AG04450 (cell line): ENCODE results near the genes BUB1 and TTL.

- CAGE, long polyA plus RNA = no peak
- RRBS = no CpG with 5 or more reads among the region's 19 CpGs
These were observed 86.7 kb upstream of the MTLN start for GRCh38 chr2:110299088-110299338.

GRCh38 chr2:110677954-110678130 is at the start of gene BUB1:
Gene BUB1 (minus strand): TSS chr2:110678063.
- CAGE, long polyA plus RNA = no peak
- RRBS = 2% methylated on average over 2 of the region's 20 CpGs

- CAGE, long polyA plus RNA = no peak
- RRBS = no CpG with 5 or more reads among the region's 16 CpGs
These were observed 1.7 kb upstream of the BUB1 start for GRCh38 chr2:110679467-110679996.

DNA sequence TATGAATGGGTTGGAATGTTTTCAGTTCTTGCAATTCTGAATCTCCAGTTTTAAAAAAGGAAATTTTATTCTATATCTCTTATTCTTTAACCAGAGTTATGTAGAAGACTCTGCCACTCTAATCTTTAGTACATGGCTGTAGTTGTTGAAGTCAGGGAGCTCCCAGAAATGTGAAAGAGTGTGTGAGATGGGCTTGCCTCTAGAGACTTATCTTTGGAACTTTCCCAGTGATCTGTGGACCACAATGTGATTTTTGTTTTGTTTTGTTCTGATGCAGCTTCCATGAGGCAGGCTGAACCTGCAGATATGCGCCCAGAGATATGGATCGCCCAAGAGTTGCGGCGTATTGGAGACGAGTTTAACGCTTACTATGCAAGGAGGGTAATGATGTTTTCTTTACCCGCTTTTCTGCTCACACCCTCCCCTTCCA is 29.1 kb downstream of the BCL2L11 start:
- CAGE, long polyA plus RNA = no peak
- RRBS = no CpG with 5 or more reads among the region's 7 CpGs

GRCh38 chr2:111207478-111208517 is 87.1 kb downstream of the BCL2L11 start:
- CAGE, long polyA plus RNA = no peak
- RRBS = no CpG with 5 or more reads among the region's 6 CpGs

DNA sequence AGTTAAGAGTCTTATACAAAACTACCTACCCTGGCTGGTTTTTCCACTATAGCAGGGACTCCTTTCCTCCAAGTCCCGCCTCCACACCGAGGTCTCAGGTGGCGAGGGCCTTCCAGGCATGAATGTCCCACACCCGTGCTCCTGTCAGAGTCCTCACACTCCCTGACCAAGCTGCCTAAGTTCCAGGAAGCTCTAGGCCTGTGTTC is 293.2 kb downstream of the BCL2L11 start:
- CAGE, long polyA plus RNA = no peak
- RRBS = no CpG with 5 or more reads among the region's 4 CpGs

DNA sequence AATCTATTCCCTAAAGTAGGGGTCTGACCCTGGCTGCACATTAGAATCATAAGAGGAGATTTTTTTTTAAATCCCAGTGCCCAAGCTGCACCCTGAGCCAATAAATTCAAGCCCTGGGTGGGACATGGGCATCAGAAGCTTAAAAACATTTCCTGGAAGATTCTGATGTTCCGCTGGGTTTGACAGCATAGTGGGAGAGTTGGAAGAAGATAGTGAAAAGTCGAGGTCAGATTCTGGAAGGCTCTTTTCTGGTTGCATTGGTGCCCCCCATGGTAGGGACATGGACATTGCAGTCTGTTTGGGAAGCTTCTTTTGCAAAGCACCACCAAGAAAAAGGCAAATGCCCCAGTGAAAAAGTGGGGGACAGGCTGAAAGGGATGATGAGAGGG is 20.9 kb downstream of the MERTK start:
- CAGE, long polyA plus RNA = no peak
- RRBS = no CpG with 5 or more reads among the region's 2 CpGs

GRCh38 chr2:112006292-112006611 is 48.8 kb upstream of the TMEM87B start:
- CAGE, long polyA plus RNA = no peak

DNA sequence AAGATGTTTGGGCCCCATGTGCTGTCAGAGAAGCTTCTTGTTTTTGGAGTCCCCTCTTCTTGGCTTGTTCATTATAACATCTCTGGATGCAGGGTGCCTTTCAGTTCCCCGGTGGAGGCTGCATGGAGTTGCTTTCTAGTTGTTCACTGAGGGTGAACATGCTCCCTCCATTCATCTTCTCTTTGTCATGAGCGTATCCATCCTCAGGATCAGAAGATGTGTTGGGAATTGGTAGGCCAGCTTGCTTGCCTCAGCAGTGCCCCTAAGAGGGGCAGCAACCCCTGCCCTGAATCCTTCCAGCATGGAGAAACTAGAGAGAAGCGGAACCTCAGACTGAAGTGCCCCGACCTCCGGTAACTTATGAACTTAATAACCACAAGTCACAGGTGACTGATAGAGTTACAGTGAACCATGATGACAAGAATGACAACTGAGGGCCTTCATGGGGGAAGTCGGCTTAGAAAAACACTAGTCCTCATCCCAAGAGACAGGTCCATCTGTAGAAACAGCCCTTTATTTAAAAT is 42.6 kb upstream of the TMEM87B start:
- CAGE, long polyA plus RNA = no peak
- RRBS = no CpG with 5 or more reads among the region's 6 CpGs

DNA sequence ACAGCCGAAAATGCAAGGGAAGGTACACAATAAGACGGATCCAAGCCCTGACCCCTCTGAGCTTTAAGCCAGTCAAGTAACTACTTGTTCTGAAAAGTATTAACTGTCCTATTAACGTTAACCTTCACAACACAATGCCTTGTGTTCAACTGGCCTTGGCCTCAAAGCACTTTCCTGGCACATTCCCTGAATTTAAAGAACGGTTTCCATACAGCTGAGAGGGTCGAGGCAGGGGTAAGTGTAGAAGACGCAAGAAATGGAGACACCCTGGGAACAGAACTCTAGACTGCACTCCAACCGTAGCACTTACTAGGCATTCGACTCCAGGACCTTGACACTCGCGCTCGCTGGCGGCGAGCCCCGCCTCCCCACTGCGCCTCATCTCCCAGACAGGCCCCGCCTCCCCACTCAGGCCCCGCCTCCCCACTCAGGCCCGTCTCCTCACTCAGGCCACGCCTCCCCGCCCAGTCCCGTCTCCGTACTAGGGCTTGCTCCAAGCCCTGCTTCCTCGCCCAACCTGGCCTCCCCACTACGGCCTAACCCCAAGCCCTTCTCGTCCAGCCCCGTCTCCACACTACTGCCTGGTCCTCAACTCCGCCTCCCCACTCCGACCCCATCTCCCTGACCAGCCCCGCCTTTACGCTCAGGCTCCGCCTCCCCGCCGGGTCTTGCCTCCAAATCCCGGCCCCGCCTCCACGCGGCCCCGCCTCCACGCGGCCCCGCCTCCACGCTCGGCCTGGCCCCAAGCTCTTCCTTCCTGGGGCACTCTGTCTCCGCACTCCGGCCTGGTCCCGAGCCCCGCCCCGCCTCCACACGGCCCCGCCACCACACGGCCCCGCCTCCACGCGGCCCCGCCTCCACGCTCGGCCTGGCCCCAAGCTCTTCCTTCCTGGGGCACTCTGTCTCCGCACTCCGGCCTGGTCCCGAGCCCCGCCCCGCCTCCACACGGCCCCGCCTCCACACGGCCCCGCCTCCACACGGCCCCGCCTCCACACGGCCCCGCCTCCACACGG is 869 bp upstream of the TMEM87B start:
- CAGE, long polyA plus RNA = no peak
- RRBS = 1% methylated on average over 7 of the region's 71 CpGs

DNA sequence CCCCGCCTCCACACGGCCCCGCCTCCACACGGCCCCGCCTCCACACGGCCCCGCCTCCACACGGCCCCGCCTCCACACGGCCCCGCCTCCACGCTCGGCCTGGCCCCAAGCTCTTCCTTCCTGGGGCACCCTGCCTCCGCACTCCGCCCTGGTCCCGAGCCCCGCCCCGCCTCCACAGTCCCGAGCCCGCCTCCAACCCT is 262 bp upstream of the TMEM87B start:
- CAGE, long polyA plus RNA = no peak
- RRBS = no CpG with 5 or more reads among the region's 20 CpGs

DNA sequence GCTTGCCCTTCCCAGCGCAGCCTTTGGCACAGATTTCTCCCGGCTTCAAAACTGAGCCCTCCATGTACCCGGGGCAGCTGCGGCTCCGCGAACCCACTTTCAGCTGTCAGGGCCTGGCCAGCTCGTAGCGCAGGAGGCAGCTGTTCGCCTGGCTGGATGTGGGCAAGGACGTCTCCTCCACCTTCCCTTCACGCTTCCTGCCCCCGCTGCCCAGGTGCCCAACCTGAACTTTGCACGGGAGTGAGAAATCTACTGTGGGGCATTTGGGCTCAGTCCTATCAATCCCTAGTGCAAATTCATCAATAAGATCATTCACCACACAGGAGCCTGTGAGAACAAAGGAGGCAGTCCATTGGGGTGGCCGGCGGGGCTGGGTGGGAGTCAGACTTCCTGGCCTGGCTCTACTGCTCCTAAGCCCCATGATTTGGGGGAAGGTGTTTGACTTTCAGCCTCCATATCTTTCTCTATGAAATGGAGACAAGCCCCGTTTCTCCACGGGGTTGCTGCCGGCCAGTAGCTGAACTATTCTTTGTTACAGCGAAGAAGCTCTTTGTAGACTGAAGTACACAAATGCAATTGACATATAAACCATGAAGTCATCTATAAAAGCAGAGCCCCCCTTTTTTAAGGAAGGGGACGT is 17.8 kb downstream of the FBLN7 start:
- CAGE, long polyA plus RNA = no peak
- RRBS = no CpG with 5 or more reads among the region's 20 CpGs

DNA sequence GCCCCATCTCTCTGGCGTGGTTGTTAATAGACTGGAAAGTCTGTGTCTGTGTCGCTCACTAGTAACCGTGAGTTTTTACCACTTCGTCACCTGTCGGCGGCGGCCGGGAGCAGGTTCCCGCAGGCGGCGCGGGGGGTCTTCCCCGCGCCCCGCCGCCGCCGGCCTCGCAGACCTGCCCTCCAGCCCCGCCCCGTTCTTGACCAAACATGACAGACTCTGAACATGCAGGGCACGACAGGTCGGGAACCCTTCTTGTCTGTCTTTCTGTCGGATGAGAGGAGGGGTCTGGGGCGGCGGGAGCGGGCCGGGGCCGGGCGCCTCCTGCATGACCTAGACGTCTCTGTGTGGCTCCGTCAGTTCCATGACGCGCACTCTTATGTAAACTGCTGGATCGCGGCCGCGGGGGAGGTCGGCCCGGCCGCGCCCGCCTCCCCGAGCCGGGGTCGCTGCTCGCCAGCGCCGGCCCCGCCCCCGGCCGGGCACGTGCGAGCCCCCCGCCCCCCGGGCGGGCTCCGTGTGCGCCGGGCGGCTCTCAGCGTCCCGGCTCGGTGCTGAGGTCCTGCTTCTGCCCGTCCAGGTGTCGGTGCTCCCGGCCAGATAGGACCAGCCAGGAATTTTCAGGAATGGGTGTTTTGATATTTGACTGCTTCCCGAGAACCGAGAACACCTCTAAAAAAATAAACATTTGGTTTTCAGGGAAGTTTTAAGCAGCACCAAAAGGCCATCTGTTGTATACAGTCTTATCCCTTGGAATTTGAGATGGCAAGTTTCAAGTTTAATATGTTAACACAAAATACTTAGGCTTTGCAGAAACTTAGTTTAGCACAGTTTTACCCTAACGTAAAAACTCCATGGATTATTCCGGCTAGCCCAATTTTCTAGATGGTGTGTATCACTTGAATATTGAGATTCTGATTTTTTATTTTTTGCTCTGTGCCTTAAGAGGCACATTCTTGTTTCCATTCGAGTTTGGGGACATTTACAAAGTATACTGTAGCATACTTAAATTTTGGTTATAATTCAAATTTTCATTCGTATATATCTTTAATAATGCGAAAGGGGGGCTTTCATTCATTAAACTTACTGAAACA is 737 bp downstream of the ZC3H6 start:
- CAGE, long polyA plus RNA = no peak
- RRBS = 3% methylated on average over 25 of the region's 74 CpGs

DNA sequence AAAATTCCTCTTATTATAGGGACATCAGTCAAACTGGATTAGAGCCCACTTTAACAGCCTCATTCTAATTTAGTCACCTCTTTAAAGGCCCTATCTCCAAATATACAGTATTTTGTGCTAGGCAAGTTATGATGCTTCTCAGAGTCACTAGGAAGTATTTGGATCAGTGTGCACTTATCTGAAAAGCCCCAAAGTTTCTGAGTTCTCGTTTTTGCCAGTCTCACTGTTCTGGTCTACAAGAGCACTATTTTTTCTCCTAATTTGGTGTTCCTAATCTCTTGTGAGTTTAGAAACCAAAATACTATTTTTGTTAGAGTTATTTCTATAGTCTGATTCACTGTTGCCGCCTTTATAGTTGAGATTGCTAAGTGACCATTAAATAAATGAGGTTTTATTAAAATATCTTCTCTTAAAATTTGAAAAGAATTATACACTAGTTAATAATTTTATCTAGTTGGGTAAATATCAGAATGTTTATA is 29.2 kb downstream of the ZC3H6 start:
- CAGE, long polyA plus RNA = no peak
- RRBS = no CpG with 5 or more reads among the region's 2 CpGs

GRCh38 chr2:112309674-112310353 is 34.4 kb downstream of the ZC3H6 start:
- CAGE, long polyA plus RNA = no peak
- RRBS = no CpG with 5 or more reads among the region's 3 CpGs

DNA sequence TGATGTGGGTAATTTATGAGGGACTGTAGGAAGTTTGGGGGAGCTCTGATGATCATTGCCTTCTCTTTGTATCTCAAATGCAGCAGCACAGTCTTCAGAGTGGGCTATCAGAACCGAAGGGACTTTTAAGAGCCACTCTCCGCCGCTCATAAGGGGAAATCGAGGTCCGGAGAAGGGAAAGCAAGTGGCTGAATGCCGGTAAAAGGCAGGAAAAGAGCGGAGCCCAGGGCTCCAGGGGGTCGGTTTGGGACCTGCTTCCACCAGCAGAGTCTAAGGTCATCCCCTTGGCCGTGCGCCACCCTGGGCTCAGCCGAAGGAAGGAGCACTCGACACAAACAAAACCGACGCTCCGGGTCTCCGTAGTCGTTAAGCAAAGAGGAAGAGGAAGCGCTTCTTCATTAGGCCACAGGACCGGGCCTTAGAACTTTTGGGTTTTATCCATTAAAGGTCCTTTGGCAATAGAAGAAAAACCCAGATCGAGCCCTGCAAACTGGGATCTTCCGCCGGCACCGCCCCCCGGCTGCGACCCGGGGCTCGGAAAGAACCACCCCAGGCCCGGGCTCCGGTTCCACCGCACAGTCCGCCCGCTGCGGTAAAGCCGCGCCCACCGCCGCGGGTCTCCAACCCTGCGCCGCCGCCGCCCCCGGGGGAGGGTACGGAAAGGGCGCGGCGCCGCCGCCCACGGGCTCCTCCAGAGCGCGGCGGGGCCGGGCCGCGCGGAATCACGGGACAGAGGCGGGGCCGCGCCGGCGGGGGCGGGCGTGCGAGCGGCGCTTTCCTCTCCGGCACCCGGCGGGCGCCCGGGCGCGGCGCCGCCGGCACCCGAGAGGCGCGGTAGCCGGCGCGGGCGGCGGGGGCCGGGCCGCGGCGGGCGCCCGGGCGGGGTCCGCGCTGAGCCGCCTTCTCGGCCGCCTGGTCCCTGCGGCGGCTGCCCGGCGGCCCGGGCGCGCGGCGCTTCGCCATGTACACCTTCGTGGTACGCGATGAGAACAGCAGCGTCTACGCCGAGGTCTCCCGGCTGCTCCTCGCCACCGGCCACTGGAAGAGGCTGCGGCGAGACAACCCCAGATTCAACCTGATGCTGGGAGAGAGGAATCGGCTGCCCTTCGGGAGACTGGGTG is at the start of gene TTL:
Gene TTL (plus strand): TSS at position 773 of the 1,121 bp plus-strand sequence.
- CAGE, long polyA plus RNA = start-site peak on the plus strand centred at position 901 of the sequence, 346 bp wide, 27 and 20 reads in 2 replicates
- RRBS = 2% methylated on average over 64 of the region's 121 CpGs

GRCh38 chr2:112482505-112483035 is 614 bp downstream of the TTL start:
- CAGE, long polyA plus RNA = no peak
- RRBS = 8% methylated on average over 4 of the region's 55 CpGs

DNA sequence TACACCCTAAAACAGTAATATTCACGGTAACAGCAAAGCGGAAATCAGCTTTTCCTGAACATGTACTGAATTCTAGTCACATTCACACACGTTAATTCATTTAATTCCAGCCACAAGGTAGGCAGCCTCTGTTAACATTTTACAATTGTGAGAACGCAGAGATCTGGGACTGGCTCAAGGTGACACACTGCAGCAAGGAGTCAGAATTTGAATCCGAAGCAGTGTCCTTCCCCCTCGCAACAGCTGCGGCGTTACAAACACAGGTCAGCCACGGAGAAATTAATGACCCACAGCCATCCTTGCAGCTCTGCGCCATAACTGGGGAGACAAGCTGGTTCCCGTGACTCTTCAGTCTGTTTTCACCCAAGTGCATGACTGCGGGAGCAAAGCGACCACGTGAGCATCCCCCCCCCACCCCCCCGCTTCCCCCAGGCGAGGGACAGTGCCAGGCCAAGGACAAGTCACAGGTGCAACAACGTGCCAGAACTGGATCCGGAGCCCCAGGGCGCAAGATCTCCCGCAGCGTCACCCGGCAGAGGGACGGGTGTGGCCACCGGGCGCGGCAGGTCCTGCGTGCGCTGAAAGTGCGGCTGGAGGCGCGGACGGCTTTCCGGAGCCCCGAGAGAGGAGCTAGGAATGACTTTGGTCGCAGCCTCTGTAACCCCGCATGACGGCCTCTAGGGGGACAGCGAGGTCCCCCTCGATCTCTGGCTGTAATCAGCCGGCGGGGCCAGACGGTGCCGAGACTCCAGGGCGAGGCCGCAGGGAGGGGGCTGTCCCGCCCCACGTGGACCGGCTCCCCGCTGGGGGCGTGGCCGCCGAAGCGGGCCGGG is 574 bp upstream of the SLC20A1 start:
- CAGE, long polyA plus RNA = no peak
- RRBS = 2% methylated on average over 28 of the region's 54 CpGs

- CAGE, long polyA plus RNA = no peak
- RRBS = no CpG with 5 or more reads among the region's 7 CpGs
These were observed 29.7 kb upstream of the NT5DC4 start for GRCh38 chr2:112691190-112691499.

- CAGE, long polyA plus RNA = no peak
- RRBS = no CpG with 5 or more reads among the region's 10 CpGs
These were observed 19.8 kb upstream of the NT5DC4 start for GRCh38 chr2:112700975-112701559.